Spinal cord (tissue), 3 donors: Measurements from ENCODE around the genes TRABD, DENND6B, SBF1, ADM2 and NCAPH2.

GRCh38 chr22:49992790-49993558 lies 19.6 kb downstream of the IL17REL start:
- PRO-cap: no peak
- RAMPAGE, long total RNA: no peak

- PRO-cap: no peak
- RAMPAGE, long total RNA: no peak
Measured at GRCh38 chr22:49999020-49999657, 13.4 kb downstream of the IL17REL start.

GRCh38 chr22:50103985-50104354 lies 14.2 kb downstream of the MOV10L1 start:
- PRO-cap: no peak
- RAMPAGE, long total RNA: no peak

DNA sequence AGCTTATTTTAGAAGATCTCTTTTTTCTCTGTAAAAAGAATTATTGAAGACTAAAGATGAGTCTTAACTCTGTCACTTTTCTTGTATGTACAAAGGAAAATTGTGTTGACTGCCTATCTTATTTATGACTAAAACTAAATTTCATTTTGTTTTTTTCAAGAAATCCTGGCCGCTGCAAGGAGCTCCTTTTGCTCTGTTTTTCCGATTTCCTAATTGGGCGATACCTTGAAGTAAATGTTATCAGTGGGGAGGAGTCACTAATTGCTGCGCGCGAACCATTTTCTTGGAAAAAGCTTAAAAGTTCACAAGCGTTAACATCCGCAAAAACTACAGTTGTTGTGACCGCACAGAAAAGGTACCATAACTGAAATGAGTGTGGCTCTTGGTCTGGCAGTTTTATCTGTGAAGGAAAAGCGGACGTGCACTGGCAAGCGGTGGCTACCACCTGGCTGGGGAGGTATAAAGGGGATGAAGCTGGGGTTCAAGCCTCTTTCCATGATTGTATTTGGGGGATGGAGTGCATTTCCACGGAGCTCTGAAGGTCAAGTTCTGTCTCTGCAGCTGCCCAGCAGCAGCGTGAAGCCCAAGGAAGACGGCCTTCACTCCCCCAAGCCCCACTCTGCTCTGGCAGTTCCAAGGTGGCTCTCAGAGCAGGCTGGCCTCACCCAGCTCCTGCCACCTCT lies 27.3 kb downstream of the MOV10L1 start:
- PRO-cap: no peak
- RAMPAGE, long total RNA: no peak

DNA sequence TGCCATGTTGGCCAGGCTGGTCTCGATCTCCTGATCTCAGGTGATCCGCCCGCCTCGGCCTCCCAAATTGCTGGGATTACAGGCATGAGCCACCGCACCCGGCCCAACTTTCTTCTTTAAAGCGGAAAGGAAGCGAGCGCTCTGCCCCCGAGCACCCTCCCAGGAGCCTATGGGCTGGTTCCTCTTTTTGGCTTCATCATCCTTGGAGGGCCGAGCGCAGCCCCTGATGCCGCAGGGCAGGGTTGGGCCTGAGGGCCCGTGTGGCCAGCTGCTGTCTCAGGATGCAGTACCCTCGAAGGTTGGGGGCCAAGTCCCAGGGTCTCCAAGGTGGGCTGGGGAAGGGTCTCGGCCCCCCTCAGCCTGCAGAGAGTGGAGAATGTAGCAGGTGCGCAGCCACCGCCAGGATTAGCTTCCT lies 2.7 kb downstream of the PANX2 start:
- PRO-cap: no peak
- RAMPAGE, long total RNA: no peak

DNA sequence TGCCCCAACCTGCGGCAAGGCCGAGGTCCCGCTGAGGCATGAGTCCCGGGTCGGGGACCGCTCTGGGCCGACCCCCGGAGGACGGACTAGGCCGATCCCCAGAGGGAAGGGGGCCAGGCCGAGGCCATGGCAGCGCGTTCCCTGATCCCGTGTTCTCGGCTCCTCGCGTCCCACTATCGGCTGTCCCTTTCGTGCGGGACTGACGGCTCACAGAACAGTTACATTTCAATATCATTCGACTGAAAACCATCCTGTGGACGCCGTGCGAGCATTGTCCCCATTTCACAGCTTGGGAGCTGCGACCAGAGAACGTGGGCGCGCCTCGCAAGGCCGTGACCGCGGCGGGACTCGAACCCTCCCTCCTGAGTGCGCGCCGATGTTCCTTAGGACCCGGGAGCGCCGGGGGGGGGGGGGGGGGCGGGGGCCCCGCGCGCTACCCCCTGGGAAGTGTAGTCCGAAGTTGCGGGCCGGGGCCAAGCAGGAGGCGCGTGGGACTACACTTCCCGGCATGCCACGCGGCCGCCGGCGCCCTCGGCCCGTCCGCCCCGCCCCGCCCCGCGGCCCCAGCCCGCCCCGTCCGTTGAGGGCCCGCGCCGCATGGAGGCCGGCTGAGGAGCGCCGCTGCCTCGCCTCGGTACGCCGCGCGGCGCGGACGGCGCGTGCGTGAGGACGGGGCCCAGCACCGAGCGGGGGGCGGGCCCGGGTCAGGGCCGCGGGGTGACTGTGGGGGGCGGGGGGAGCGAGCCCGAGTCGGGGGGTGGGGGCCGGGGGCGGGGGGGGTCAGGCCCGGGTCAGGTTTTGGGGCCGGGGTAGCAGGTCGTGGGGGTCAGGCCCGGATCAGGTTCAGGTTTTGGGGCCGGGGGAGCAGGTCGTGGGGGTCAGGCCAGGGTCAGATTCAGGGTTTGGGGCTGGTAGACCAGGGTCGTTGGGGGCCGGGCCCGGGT lies at the start of gene TRABD:
Gene TRABD, plus strand, starts transcription at position 571 of the 944 bp plus-strand sequence.
- PRO-cap: no peak
- RAMPAGE, long total RNA: no peak

GRCh38 chr22:50197021-50198384 lies 3.3 kb upstream of the SELENOO start:
- PRO-cap: no peak
- RAMPAGE, long total RNA: no peak

- PRO-cap: no peak
- RAMPAGE, long total RNA: no peak
Measured at GRCh38 chr22:50219066-50219717, 18.4 kb downstream of the SELENOO start.

- PRO-cap: no peak
- RAMPAGE, long total RNA: no peak
Measured at GRCh38 chr22:50267481-50268059, 2.6 kb downstream of the MAPK11 start.

DNA sequence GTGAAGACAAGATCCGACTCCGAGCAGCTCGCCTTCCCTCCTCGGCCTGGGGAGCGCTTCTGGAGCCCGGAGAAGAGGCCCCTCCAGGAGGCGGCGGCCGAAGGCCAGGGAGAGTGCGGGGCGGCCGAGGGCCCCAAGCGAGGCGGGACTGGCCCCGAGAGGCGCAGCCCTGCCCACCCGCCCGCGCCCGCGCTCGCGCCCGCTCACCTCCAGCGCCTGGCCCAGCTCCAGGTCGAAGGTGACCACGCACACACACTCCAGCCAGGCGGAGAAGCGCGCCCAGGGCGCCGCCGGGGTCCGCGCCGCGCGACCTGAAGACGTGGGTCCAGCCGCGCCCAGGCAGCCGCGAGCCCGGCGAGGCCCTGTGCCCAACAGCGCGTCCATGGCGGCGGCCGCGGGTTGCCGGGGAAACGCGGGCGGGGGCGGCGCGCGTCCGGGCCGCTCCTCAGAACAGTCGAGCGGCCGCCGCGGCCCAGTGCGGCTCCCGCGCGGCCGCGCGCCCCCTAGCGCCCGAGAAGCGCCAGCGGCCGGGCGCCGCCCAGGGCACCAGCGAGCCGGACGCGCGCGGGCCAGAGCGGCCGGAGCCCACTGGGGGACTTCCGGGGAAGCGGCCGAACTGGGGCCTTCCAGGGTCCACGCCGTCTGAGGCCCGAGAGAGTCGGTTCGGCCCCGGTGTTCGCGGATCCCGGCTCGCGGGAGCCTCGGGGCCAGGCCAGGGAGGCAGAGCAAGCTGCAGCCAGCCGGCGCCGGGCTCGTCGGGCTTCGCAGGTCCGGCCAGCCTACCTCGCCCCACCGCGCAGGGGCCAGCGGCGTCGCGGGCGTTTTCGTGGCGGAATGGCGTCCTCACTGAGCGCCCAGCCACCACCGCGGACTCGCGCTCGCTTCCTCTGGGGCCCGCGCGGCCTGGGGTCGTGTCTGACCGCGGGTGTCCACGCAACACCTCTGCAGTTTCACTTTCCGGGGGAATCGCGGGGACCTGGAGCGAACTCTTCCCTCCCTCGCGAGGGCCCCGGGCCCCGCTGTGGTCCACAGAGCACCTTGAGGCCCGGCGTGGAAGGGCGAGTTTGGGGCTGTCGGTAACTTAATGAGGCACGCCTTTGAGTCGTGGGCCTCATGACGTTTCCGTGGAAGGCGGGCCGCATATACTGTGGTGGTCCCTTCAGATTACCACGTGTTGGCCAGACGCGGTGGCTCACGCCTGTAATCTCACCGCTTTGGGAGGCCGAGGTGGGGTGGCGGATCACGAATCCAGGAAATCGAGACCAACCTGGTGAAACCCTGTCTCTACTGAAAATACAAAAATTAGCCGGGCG lies at the start of gene DENND6B:
Gene DENND6B, minus strand, starts transcription at position 408 of the 1,313 bp plus-strand sequence.
- PRO-cap: no peak
- RAMPAGE, long total RNA: no peak

DNA sequence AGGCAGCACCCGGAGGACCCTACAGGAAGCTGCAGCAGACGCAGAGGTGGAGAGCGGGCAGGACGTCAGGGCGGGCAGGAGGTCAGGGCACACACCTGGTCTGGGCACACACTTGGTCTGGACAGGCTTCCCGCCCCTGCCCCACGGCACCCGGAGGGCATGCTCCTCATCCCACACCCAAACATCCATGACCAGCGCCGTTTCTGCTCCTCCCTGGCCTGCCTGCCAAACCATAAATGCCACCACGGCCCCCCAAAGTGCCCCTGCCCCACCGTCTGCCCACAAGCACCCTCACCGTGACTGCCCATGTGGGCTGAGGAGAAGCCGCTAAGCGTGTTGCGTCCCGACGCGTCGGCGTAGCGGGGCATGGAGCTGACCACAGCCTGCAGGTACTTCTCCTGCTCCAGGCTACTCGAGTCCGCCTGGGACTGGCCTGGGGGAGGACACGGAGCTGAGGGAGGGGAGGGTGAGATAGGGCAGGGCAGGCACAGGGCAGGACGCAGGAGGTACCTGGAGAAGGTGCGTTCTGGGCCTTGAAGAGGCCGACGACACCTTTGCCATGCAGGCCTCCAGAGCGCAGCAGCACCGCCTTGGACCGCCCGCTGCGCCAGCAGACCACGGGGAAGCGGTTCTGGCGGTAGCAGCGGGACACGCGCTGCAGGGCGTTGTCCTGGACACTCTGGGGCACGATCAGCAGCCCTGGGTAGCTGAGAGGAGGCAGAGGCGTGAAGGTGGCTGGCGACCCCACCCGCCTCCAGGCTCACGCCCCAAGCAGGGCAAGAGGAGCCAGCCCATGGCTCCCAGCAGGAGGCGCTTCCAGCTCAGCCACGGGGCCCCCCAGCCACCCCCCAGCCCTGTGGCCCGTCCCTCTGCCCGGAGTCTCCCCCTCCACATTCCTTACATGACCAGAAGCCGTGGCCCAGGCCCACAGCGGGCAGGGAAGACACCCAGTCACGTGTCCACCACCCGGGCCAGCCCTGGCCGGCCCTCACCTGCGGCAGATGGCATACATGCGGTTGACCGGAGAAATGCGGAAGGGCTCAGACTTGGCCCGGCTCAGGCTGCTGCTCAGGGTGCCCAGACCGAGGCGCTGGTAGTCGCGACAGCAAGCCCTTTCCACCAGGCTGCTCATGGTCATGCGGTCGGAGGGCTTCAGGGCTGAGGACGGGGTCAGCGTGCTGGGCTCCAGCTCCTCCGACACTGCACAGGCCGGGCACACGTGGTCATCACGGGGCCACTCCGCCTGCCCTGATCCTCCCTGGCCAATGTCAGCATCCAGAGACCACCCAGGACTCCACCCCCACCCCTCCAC lies 15.4 kb downstream of the SBF1 start:
- PRO-cap: no peak
- RAMPAGE, long total RNA: no peak

DNA sequence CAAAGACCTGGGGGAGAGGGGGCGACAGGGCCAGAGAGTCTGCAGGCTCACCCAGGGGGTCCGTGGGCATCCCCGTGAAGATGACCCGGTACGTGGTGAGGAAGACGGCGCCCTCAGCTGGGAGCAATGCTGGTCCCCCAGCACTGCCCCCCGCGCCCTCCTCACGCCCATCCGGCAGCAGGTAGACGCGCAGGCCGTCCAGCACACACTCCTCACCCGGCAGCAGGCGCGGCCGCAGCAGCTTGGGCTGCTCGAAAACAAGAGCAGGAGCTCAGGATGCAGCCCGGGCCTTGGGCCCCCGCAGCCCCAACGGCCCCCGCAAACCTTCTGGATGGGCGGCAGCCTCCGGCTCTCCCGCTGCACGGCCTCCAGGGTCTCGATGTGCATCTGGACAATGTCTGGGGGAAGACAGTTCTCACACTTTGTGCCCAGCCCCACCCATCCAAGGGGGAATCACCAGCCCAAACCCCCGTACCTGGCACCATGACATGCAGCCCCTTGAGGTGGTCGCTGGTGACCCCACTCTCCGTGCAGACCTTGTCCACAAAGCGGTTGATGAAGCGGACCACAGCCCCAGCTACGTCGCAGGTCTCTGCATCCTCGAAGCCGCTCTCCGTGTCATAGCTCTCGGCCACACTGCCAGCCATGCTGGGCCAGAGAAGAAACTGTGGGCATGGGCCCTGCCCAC lies 13.2 kb downstream of the SBF1 start:
- PRO-cap: no peak
- RAMPAGE, long total RNA: no peak

DNA sequence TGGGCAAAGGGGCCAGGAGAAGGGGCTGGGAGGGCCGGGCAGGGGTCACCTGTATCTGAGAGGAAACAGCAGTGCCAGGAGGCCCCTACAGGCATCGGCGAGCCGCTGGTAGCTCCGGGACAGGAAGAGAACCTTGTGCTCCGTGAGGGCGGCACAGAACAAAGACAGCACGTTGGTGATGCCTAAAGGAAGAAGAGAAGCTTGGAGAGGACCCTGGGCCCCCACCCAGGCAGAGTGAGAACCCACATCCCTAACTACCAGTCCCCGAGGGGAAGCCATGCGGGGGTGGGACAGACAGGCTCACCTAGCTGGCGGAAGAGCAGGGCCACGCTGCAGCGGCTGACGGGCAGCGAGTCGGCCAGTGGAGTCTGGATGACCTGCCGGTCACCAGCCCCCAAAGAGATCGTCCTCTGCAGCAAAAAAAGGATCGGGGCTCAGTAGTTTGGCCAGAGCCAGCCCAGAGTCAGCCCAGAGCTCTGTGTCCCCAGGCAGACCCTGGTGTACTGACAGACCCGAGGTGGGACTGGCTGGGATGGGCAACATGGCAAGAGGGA lies 8.5 kb downstream of the SBF1 start:
- PRO-cap: no peak
- RAMPAGE, long total RNA: no peak

- PRO-cap: no peak
- RAMPAGE, long total RNA: no peak
Measured at GRCh38 chr22:50474897-50475511, at the start of gene SBF1. Gene SBF1, minus strand, starts transcription at chr22:50475035.

GRCh38 chr22:50481124-50481632 lies at the start of gene ADM2:
Gene ADM2, plus strand, starts transcription at chr22:50481543.
- PRO-cap: no peak
- RAMPAGE, long total RNA: no peak

DNA sequence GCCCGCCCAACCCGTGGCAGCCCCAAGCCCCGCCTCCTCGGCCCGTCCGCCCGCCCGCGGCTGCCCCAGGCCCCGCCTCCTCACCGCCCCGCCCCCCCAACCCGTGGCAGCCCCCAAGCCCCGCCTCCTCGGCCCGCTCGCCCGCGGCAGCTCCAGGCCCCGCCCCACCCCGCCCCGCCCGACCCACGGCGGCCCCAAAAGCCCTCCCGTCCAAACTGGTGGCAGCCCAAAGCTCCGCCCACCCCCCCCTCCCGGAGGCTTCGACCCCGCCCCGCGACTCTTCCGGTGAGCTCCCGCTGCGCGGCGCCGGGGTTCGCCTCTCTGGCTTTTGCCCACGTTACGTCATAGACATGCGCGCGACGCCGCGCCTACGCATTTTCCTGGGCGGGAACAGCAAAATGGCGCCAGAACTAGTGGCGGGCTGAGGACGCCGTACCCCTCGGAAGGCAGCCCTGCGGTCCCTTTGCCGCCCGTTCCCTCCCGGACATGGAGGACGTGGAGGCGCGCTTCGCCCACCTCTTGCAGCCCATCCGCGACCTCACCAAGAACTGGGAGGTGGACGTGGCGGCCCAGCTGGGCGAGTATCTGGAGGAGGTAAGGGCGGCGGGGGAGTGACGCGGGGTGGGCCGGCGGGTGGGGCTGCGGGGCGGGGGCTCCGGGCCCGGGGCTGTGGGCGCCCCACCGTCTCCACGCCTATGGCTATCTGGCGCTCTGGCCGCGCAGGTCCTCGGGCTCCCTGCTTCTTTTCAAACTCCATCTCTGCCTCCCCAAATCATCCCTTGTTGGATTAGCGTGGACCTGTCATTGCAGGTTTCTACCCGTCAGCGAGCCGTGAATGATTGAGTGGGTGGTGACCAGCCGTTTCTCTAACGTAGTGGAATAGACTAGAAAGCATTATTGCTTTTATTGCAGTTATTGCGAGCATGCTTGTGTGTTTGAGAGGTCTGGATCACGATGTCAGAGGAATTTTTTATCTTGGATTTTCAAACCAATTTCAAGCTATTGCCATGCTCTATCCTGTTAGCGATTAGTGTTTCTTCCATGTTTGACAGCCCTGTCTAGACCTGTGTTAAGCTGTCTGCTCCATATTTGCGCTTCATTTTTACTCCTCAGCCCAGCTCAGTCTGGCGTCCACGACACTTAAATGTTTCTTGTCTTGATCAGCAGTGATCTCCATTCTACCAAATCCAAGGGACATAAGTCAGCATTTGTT lies at the start of gene NCAPH2:
Gene NCAPH2, plus strand, starts transcription at position 373 of the 1,213 bp plus-strand sequence.
- PRO-cap: no peak
- RAMPAGE, long total RNA: no peak

- PRO-cap: no peak
- RAMPAGE, long total RNA: no peak
Measured at GRCh38 chr22:50521623-50522074, 3.7 kb downstream of the SCO2 start.

- PRO-cap: no peak
- RAMPAGE, long total RNA: no peak
Measured at GRCh38 chr22:50526762-50527537, 1.6 kb upstream of the SCO2 start.

- PRO-cap: no peak
- RAMPAGE, long total RNA: no peak
Measured at GRCh38 chr22:50540306-50540769, 5.4 kb upstream of the KLHDC7B start.

DNA sequence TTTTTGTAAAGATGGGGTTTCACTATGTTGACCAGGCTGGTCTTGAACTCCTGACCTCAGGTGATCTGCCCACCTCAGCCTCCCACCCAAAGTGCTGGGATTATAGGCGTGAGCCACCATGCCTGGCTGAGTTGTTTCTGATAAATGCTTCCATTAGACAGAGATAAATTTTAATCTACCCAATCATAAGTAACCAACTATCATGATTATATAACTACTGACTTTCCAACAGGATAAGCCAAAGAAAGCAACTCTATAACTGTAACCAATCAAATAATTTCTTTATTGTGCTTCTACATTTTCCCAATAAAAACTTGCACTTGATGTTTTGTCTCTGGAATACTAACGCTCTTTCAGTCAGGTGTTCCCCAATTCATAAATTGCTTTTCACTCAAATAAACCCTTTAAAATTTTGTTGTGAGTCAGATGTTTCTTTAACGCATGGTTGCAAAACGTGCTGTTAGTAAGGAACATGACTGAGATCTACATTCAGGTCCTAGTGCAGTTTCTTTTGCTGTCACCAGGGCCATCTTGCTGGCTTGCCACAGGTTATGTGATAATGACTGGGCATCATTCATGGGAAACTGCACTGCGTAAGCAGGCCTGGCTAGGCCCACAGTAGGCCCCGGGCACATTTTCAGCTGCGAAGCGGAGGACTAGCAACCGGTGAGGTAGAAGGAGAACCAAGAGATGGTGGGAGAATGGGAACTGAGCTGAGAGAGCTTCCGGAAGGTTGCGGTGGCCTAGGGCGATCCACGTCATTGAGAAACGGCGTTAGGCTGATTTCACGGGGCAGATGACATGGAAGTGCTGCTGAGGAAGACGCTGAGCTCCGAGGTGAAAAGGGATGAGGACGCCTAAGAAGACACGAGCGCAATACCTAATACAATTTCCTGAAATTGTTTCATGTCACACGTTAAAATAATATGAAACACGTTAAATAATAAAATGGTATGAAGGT lies 3.4 kb upstream of the KLHDC7B start:
- PRO-cap: no peak
- RAMPAGE, long total RNA: no peak